NCI-H460 (cell line): ENCODE data around the gene SLC8A3.

GRCh38 chr14:69615230-69616236 lies 4.1 kb downstream of the SUSD6 start:
RAMPAGE:
- cytosol, long total RNA = no peak
- long total RNA = no peak
- nucleus, long total RNA = no peak

DNA sequence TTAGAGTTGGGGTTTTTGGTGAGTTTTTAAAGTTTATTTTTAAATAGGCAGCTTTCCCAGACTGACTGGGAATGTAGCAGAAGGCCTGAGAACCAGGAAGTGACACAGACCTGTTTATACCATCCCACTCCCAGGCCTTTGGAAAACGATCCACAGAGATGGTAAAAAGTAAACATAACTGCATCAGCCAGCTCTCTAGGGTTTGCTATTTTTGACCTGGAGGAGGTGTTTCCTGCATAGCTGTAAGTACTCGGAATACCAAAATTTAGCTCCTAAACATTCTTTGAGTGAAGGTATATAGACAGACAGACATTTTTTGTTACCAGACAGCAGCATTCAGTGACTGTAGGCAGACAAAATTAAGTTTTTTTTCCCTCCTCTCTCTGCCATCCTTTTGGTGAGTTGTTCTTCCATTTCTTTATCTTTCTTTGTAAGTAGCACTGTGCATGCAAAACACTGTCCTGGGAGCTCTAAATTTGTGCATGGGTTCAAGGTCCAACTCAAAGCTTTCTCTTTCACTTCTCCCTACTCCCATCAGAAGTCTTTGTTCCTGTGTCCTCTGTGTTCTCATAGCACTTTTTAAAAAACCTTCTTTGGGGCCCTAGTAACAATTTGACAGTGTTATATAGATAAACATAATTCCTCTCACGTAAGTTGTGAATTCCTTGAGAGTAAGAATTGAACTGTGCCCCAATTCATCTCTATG lies 37.3 kb downstream of the SUSD6 start:
RAMPAGE:
- cytosol, long total RNA = no peak
- long total RNA = no peak
- nucleus, long total RNA = no peak

GRCh38 chr14:69692467-69693718 lies 74.0 kb upstream of the SRSF5 start:
RAMPAGE:
- cytosol, long total RNA = no peak
- long total RNA = no peak
- nucleus, long total RNA = no peak

DNA sequence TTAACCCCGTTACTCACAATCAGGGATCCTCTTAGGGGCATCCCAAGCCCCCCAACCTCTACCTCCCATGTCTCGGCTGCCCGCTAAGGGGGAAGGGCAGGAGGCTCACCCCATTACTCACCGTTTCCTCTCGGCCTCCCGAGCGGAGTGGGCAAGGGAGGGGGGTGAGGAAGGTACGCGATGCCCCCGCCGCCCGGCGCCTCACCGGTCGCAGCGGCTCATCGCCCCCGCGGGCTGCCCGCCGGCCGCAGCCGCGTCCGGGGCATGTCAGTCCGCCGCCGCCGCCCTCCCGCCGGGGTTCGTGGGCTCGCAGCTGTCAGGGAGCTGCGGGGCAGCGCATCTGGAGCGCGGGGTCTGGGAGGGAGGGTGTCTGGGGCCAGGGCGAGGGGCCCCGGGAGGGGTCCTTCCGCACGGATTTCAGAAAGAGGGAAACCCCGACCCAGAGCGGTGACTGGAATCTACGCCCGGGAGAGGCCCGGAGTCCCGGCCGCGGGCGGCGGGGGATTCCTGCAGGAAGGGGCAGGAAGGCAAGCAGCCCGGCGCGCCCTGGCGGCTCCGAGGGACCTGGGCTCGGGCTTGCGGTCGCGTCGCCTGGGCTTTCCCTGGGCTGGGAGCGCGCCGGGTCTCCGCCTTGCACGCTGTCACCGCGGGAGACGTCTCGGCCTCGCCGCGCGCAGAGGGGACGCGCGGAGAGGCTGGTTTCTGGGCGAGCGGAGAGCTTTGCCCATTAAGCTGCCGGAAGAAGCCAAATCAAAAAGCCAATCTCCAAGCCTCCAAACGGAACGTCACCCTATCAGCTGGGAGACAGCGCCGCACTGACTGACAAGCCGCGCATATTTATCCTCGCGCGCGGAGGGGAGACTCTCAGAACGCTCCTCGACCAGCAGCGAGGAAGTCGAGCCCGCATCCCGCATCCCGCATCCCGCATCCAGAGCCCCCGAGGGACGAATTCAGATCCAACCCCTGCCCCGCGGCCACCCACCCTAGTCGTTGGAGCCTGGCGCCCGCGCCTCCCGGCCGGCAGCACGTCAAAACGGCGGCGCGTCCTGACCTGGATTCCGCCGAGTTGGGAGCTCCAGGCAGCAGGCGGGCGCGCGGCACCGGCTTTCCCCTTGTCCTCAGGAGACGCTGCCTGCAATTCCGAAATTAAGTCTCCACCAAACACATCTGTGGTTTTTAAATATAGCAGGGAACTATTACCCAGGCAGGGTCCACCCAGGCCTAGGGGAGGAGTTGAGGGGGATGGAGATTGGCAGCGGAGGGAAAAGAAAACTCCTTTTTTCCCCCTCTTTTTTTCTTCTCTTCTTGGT lies at the start of gene SLC8A3:
Gene SLC8A3, minus strand, starts transcription at position 694 of the 1,310 bp plus-strand sequence.
RAMPAGE:
- cytosol, long total RNA = no peak
- long total RNA = no peak
- nucleus, long total RNA = no peak

GRCh38 chr14:70332671-70332905 lies 26.9 kb downstream of the COX16 start:
RAMPAGE:
- cytosol, long total RNA = no peak
- long total RNA = no peak
- nucleus, long total RNA = no peak

RAMPAGE:
- cytosol, long total RNA = no peak
- long total RNA = no peak
- nucleus, long total RNA = no peak
Observed at GRCh38 chr14:70640877-70641609, 673 bp upstream of the TTC9 start.

GRCh38 chr14:70655121-70655947 lies 13.6 kb downstream of the TTC9 start:
RAMPAGE:
- cytosol, long total RNA = no peak
- long total RNA = no peak
- nucleus, long total RNA = no peak

DNA sequence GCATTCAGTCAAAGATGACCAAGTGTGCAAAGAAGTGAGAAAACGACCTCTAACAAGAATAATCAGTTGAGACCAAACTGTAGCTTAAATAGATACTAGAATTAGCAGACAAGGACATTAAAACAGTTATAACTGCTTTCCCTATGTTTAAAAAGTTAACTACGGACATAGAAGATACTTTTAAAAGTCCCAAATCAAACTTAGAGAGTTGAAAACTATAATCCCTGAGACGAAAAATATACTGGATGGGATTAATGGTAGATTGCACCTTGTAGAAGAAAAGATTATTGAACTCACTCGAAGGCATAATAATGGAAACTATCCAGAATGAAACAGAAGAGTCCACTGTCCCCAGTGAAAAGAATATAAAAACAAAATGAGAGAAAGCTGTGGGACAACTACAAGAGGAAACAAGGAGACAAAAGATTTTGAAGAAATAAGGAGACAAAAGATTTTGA lies 107.1 kb downstream of the PCNX1 start:
RAMPAGE:
- cytosol, long total RNA = no peak
- long total RNA = no peak
- nucleus, long total RNA = no peak

DNA sequence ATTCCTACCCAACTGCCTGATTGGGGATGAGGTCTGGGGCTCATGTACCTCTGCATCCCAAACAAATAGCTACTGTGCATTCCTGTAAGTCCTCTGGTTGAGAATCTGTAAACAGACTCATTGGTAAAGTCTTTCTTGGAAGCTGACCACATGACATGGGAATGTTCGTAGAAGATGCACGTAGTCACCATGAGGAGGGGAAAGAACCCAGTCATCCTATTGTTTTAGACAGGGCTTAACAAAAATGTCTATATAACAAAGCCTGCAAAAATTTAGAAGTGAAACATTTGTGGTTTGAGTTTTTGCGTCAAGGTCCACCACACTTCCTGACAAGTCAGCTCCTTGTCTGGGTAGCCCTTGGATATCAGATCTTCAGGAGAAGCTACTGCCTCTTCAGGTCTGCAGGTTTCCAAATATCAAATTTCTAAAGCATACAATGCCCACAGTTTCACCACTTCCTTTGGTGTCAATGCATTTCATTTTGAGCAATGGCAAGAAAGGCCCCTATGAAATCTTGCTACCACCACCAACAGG lies 177.9 kb upstream of the SIPA1L1 start:
RAMPAGE:
- cytosol, long total RNA = no peak
- long total RNA = no peak
- nucleus, long total RNA = no peak

GRCh38 chr14:71253831-71254631 lies 66.2 kb upstream of the SIPA1L1 start:
RAMPAGE:
- cytosol, long total RNA = no peak
- long total RNA = no peak
- nucleus, long total RNA = no peak

DNA sequence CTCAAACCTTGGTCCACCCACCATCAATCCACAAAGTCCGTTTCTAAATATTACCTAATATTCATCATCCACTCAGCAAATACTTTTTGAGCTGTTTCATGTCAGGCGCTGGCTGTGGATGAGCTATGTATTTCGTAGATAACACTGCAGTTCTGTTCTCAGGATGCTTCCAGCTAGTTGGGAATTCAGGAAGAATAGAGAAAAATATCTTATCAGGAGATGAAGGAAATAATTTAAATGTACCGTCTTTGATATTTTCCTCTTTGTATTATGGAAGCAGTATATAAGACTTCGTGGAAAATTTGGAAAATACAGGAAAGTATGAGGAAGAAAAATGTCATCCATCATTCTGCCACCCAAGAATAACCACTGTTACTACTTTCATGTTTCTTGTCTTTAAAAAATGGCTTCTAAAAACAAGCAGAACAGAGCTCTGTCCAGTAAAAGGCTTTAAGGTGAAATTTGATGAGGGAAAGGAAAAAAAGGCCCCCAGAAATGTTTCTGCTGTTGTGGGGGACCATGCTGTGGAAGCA lies 23.0 kb downstream of the SIPA1L1 start:
RAMPAGE:
- cytosol, long total RNA = no peak
- long total RNA = no peak
- nucleus, long total RNA = no peak

RAMPAGE:
- cytosol, long total RNA = no peak
- long total RNA = no peak
- nucleus, long total RNA = no peak
Observed at GRCh38 chr14:71346129-71346809, 26.0 kb downstream of the SIPA1L1 start.

RAMPAGE:
- cytosol, long total RNA = no peak
- long total RNA = no peak
- nucleus, long total RNA = no peak
Observed at GRCh38 chr14:71400655-71401335, 80.5 kb downstream of the SIPA1L1 start.

GRCh38 chr14:71481840-71482322 lies 161.6 kb downstream of the SIPA1L1 start:
RAMPAGE:
- cytosol, long total RNA = no peak
- long total RNA = no peak
- nucleus, long total RNA = no peak

DNA sequence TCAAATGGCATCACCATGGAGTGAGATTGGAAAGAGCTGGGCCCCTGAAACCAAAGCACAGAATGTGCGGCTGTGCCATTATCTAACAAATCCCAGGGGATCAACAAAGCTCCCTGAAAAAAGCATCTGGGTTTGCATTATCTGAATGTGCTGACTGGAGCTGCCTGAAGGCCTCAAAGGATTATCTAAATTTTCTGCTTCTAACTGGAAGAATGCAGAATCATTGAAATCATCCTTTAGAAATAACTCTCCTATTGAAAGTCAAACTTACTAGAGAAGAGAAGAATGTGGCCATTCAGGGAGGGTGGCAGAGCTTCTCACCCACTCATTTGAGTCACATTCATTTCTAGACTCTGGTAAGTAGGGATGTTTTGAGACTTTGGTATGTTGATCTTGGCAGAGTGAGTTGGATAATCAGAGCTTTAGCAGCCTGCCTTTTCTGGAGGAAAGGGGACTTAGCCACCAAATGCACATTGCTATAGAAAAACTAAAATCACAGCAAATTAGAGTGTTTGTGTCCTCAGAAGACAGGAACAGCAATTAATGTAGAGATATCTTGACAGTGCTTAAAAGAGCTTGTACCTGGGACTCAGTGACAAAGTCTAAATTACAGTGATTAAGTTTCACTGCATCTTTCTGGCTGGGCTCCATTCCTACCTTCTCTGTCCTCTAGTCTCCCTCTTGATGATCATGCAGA lies 220.5 kb upstream of the RGS6 start:
RAMPAGE:
- cytosol, long total RNA = no peak
- long total RNA = no peak
- nucleus, long total RNA = no peak

DNA sequence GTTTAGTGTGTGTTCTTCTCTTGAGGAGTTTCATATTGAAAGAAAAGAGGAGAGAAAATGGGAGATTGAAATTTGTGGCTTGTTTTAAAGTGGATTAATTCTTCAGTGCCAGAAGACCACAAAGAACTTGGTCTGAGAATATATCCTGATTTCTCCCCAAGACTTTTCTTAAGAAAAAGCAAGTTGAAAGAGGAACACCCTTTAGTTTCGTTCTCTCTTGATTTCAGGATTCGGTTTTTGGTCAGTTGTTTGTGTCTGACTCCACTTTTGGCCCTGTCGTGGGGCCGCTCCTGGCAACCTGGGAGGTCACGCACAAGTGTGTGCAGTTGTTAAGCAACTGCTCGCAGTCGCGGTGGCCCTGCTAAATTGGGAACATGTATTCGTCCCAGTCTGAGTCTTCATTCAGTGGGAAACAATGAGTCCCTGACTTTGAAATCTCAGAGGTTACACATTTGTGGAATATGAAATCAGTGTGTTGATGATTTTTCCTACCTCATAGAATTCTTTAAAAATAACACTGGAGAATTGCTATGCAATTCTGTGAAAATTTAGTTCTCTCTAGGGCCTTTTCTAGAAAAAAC lies 68.7 kb downstream of the RGS6 start:
RAMPAGE:
- cytosol, long total RNA = no peak
- long total RNA = no peak
- nucleus, long total RNA = no peak

DNA sequence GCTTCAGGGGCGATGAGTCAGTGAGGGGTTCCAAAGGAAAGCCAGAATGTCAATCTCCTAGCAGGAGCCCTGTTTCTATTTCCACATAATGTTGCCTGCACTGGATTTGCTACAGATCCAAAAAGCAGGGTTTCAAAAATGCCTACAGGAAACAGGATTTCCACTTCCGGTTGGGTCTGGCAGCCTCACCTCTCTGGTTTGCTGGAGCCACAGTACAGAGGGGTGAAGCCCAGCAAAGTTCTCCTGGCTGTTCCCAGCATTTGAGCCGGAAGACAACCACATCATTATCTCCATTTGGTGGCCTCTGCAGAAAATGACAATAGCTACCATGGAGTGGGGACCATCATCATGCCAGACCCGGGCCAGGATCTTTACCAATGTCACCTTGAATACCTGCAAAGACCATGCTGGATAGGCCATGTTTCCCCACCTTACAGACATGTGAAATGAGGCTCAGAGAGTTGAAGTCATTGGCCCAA lies 278.1 kb downstream of the DPF3 start:
RAMPAGE:
- cytosol, long total RNA = no peak
- long total RNA = no peak
- nucleus, long total RNA = no peak

RAMPAGE:
- cytosol, long total RNA = no peak
- long total RNA = no peak
- nucleus, long total RNA = no peak
Observed at GRCh38 chr14:72619166-72619628, 274.7 kb downstream of the DPF3 start.

GRCh38 chr14:72812263-72812978 lies 81.5 kb downstream of the DPF3 start:
RAMPAGE:
- cytosol, long total RNA = no peak
- long total RNA = no peak
- nucleus, long total RNA = no peak

DNA sequence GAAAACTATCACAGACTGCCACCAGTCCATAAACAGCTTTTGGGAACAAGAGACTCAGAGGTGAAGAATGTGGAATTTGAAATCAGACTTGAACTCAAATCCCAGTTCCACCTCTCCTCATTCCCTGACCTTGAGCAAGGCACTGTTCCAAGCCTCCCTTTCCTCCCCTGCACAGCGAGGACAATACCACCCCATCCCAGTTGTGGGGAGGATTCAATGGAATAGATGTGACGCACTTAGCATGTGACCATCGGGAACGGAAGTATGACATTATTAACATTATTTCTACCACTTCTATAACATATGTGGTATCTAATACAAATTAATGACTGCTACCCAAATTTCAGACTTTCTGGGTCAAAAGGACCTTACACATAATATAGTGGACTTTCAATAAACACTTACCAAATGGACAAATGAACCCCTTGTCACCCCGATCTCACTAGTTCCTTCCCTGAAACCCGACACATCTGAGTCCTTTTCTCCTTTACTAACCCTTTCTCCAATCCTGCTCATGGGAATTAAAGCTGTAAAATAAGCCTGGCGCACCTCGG lies 63.4 kb downstream of the DPF3 start:
RAMPAGE:
- cytosol, long total RNA = no peak
- long total RNA = no peak
- nucleus, long total RNA = no peak